LUHMES (cell line): ENCODE measurements around a stretch of chr10.

DNA sequence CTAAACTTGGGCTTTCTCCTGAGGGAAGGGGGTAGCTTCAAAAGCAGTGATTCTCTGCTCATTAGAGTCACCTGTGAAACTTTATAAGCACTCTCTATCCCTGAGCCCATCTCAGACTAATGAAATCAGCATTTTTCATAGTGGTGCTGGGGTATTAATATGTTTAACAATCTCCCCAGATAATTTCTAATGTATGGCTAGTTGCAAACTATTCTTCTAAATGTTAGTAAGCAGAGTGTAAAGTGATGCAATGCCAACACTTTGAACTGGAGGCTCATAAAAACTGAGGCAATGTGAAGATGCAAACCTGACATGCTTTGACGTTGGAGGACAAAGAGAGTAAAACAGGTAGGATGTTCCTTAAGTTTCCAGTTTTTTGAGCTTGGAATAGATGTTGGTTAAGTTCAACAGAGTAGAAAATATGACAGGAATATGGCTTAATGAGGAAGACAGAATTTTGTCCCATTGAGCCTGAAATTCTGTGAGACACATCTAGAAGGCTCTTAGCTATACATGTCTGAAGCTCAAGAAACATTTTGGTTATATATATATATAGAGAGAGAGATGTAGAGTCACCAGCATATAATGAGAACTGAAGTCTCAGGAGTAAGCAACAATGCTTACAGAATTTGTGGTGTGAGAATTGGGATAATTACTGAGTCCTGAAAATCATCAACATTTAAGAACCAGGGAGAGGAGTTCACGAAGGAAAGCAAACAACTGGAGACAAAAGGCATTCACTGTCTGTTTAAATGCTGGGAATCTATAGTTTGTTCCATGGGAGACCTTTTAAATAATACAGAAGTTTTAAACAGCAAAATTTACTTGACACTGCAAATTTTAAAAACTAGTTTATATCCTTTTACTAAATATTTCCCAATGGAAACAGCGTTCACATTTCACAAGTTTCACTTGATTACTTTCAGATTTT is 207.8 kb downstream of the PRKG1 start:
- PRO-cap, result no peak

DNA sequence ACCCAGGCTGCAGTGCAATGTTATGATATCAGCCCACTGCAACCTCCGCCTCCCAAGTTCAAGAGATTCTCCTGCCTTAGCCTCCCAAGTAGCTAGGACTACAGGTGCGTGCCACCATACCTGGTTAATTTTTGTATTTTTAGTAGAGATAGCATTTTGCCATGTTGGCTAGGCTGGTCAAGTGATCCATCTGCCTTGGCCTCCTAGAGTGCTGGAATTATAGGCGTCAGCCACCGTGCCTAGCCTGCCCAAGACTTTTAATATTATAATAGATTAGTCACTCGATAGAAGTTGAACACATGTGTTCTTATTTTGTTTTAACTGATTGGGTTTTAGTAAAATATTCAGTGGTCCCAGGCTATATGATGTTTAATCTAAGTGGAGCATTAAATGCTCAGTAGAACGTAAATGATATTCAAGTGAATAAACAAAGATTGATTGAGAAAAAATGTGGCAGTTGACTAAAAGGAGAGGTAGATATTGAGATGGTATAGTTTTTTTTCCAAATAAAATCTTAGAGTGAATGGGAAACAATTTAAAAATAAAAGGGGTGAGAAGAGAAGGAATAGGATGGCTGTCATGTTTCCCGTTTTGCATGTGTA is 101.0 kb downstream of the CSTF2T start:
- PRO-cap, result no peak

DNA sequence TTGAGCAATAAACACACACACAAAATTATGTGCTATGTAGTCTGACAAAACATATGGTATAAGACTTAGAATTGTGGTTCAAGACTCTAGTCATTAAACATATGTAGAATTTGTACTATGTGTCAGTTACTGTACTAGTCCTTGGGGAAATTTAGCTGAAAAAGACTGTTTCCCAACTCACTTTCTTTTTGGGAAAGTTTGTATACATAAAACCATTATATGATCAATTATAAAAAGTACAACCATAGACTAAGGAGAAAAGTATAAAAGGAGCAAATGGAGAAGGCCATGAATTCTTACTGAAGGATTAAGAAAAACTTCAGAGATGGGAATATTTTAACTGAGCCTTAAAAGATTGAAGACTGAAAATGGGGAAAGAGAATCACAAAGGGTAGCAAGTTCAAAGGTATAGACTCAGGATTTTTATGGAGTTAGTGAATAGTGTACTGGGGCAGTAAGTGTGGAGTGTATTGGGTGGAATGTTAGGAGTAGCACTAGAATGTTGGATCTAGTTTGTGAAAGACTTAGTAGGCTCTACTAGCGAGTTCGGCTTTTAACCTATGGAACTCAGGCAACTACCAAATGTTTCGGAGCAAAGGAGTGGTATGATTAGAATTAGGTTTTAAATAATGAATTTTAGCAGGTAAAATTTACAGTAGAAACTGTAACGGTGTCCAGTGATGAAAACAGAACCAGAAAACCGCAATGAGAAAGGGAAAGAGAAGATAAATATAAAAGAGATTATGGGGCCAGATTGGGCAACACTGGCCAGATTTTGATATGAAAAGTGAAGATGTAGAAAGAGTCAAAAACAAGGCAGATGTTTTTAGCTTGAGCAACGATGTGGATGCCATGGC is 36.7 kb downstream of the CSTF2T start:
- PRO-cap, result no peak

DNA sequence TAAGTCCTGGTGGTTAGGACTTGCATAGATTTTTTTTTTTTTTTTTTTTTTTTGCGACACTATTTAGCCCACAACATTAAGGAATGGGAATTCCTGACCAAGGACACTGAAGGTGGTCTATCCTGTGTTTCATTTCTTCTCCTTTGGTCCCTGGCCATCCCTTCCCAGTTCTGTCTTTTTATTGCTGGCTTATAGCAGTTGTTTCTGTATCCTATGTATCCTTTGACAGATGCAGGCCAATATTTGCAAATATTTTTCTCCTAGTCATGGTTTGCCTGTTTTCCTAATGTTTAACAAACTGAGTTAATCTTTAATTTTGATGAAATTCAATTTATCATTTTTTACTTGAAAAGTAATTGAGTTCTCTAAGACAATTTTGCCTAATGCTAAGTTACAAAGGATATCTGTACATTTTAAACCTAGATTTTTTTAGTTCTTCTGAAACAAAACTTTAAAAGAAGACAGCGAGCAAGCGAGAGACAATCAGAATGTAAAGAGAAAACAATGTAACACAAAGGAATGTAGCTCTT is 9.4 kb downstream of the MBL2 start:
- PRO-cap, result no peak

- PRO-cap, result no peak
Measured at GRCh38 chr10:52775217-52775628, 2.6 kb upstream of the MBL2 start.

- PRO-cap, result no peak
Measured at GRCh38 chr10:53029895-53030811, 257.6 kb upstream of the MBL2 start.

DNA sequence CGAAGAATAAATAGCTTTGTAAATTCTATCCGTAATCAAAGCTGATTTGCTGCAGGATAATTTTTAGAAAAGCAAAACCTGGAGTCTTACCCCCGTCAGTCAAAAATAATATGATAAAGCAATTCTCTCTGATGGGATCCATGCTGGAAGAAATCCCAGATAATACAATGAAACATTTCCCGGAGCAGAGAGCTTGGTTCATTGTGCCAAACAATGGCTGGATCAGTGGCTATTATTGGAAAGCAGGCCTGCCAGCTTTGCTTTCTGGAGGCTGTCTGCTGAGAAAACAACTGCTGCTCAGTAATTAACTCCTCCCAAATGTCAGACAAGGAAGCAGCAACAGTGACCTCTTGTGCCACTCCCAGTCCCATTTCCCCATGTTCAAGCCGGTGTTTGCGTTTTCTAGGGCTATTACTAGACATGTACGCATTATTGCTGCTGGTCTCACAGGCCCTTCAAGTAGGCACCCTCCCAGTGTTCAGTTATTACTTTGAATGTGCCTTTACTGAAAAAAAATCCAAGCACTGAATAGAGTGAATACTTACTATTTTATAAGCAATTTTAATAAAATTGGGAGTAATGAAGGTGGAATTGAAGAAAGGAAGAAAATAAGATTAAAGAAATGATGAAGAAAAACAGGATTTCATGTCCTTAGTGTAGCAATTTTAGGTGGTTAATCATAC is 609.6 kb upstream of the PCDH15 start:
- PRO-cap, result no peak

GRCh38 chr10:55630884-55631832 is 729.9 kb downstream of the ZWINT start:
- PRO-cap, result unidirectional peak, plus-strand start at chr10:55631439

DNA sequence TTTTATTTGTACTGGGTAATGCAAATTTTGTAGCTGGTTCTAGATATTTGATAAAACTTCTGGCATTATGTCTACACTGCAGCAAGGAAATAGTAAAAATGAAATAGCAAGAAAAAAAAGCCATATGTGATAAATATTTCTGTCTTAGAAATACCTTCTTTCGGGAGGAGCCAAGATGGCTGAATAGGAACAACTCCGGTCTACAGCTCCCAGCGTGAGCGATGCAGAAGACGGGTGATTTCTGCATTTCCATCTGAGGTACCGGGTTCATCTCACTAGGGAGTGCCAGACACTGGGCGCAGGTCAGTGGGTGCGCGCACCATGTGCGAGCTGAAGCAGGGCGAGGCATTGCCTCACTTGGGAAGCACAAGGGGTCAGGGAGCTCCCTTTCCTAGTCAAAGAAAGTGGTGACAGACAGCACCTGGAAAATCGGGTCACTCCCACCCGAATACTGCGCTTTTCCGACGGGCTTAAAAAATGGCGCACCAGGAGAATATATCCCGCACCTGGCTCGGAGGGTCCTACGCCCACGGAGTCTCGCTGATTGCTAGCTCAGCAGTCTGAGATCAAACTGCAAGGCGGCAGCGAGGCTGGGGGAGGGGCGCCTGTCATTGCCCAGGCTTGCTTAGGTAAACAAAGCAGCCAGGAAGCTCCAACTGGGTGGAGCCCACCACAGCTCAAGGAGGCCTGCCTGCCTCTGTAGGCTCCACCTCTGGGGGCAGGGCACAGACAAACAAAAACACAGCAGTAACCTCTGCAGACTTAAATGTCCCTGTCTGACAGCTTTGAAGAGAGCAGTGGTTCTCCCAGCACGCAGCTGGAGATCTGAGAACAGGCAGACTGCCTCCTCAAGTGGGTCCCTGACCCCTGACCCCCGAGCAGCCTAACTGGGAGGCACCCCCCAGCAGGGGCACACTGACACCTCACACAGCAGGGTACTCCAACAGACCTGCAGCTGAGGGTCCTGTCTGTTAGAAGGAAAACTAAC is 461.3 kb downstream of the ZWINT start:
- PRO-cap, result no peak

- PRO-cap, result unidirectional peak, minus-strand start at chr10:58106882
Measured at GRCh38 chr10:58106374-58107158, 161.1 kb downstream of the IPMK start.

DNA sequence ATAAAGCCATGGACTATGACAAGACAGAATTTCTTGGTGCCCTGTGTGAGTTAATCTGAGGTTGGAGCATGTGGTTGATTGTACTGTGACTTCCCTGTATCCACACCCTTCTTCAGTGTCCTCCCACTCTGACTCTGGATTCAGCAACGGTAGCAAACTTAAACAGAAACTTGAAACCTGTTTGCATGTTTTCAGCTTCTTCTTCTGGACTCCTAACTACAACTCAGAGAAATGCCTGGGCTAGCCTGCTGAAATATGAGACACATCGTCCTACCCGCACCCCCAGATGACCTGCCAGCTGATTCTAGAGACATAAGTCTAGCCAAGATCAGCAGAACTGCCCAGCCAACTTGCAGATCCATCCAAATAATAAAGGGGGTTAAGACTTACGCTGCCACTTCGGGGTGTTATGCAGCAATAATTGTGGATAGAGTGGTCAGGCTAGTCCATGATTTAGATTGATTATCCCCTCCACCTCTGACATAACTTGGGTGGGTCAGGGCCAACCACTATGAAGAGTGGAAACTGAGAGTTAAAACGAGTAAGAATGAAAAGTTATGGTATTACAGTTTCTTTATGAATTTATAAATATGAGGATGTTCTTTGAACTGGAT is 78.3 kb downstream of the IPMK start:
- PRO-cap, result no peak

GRCh38 chr10:58273365-58273790 is 4.4 kb downstream of the CISD1 start:
- PRO-cap, result no peak

GRCh38 chr10:58327015-58327423 is 7.8 kb upstream of the UBE2D1 start:
- PRO-cap, result no peak

GRCh38 chr10:59000114-59000485 is 176.3 kb upstream of the PHYHIPL start:
- PRO-cap, result no peak

GRCh38 chr10:59177077-59177425 is 608 bp downstream of the PHYHIPL start:
- PRO-cap, result no peak

DNA sequence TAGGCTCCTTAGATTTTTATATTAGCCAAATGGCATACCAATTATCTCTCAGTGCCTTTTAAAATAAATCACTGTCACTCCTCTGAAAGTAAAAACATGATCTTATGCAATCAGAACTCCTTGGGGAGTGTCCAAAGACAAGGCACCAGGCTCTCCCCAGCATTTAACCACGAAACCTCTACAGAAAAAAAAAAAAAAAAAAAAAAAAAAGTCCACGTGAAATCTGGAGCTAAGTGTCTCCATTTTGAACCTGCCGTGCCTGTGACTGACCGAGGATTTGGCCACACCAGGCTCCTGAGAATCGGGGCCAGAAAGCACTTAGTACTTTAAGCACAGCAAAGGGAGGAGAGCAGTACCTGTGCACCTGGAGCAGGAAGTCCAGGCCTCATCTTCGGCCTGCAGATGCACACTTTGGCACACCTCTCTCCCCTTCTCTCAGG is 1.7 kb downstream of the FAM13C start:
- PRO-cap, result no peak

- PRO-cap, result no peak
Measured at GRCh38 chr10:59361613-59362050, 717 bp downstream of the FAM13C start.

- PRO-cap, result no peak
Measured at GRCh38 chr10:59366153-59366514, 3.8 kb upstream of the FAM13C start.

GRCh38 chr10:59704560-59704954 is 5.1 kb downstream of the SLC16A9 start:
- PRO-cap, result no peak

DNA sequence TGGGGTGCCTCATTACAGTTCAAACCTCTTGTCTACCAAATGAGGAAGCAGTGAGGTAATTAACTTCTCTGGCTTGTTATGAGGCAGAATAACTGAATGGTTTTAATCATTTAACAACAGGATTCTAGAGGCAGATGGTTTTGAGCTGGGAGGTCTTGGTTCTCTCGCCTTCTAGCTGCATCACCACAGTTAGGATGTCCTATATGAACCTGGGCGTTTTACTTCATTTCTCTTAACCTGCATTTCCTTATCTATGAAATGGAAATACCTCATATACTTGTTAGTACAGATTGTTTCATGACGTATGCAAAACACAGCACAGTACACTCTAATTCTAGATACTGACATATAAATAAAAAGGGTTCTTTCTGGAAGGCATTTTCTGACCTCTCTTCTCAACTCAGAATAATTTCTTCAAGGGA is 16.1 kb upstream of the SLC16A9 start:
- PRO-cap, result no peak